Vein endothelial cell (primary cell): ENCODE measurements around the genes GABRE, PNMA5, ZNF275, PNCK and IDH3G.

DNA sequence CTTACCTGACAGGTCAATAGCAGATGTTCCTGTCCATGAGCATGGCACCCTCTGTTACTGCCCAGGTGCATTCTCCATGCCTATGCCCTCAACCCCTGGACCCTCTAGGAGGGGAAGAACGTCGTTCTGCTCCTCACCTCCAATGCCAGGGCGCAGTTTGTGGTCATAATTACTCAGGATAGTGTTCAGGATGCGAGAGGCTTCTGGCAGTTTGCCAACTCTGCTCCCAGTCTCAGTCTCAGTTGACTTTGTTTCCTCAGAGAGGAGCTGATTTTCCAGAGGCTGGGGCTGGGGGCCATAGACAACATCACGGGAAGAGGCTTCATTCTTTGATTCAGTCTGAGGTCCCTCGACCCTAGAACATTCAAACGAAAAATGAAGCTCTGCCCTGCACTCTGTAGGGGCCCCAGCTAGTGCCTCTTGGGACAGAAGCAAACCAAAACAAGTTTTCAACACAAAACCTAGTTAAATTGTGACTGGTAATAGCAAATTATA is 4.4 kb downstream of the GABRE start:
- CAGE, long polyA plus RNA: no peak

DNA sequence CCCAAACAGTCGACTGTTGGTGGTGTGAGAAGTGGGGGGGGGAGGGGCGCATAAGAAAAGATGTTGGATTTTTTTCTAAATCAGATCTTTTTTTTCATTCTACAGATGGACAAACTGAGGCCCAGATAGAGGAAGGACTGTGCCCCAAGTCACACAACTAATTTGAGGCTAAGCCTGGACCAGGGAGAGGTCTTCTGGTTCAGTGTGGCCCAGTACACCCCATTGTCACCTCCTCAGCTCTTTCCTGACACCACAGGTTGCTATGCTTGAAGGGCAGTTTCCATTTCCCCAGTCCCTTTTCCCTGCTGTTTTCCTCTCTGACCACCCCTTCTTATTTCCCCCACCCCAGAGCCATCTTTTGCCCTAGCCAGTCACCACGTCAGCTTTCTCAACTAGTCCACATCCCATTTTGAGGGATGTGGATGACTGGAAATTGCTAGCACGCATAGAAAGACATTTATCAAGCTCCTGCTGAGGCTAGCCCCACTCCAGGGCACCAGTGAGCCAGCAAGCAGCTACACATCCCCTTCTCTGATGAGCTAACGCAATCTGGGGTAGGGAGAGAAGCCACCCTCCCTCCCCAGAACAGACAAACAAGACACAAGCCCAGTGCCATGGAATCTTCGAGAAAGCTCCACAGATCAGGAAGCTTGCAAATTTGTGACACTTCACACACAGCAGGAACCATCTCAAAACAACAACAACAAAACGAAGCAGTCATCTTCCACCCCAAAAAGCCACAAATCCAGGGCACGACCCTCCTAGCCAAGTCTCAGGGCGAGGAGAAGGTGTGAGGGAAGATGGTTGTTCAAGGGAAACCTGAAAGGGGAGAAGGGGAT is 1.3 kb downstream of the GABRE start:
- CAGE, long polyA plus RNA: no peak

GRCh38 chrX:151973907-151975098 is at the start of gene GABRE:
TSS of gene GABRE (minus strand) at chrX:151974676.
- CAGE, long polyA plus RNA: no peak

GRCh38 chrX:152993886-152994376 is at the start of gene PNMA5:
TSS of gene PNMA5 (minus strand) at chrX:152994116.
- CAGE, long polyA plus RNA: no peak

DNA sequence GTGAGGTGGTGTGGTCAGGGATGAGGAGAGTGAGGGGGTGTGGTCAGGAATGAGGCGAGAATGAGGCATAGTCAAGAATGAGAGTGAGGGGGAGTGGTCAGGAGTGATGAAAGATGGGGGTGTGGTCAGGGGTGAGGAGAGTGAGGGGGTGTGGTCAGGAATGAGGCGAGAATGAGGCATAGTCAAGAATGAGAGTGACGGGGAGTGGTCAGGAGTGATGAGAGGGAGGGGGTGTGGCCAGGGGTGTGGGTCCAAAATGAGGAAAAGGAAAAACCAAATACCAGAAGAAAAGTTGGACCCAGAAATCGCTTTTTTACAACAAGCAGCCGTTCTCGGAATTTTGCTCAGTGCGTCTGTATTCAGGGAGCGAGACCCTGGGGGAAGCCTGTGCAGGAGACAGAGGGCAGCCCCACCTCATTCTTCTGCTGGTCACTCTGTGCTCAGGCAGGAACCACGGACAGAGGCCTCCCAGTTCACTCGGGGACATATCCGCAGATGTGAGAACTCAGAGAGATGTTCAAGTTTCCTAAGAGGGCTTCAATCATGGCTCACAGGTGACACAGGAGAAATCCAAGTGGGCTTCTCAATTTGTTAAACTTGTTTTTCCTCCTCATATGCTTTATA is 39.3 kb upstream of the PWWP4 start:
- CAGE, long polyA plus RNA: no peak

DNA sequence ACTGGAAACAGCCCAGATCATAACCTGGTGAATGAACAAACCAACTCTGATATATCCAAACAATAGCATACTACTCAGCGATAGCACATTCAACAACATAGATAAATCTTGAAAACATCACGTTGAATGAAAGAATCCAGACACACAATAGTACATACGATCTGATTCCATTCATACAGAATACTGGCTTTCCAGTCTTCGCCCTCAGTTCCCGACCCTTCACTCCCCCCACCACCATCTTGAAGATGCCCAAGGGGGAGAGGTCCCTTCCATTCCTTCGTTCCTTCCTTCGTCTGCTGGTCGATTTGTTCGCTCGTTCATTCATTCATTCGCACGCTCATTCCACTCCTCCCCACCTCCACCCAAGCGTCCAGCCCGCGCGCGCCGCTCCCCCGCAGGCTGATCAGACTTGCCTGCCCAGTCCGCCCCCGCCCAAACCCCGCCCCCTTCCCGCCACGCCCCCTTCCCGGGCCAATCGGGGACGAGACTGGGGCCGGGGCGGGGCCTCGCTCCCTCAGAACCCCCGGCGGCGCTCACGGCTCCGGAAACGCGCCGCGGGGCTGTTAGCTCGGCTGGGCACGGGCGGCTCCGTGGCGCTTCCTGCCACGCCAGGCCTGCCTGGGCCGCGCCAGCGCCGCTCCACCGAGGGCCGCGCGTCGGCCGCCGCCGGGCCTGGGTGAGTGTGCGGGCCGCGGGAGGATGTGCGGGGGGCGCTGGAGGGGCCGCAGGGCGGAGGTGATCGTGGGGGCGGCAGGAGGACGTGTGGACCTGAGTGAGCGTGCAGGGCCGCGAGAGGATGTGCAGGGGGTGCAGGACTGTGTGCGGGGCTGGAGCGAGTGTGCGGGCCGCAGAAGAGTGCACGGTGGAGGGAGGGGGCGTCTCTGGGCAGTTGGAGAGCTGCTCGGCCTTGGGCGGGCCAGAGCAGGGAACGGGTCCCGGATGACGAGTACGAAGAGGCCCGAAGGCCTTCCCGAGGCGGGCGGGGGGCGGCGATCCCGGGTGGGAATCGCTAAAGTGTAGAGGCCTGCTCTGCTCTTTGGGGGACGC is at the start of gene ZNF275:
Gene ZNF275, plus strand, starts transcription at position 544 of the 1,047 bp plus-strand sequence.
- CAGE, long polyA plus RNA: no peak

- CAGE, long polyA plus RNA: no peak
These were observed 830 bp downstream of the ZNF275 start for GRCh38 chrX:153334776-153335189.

DNA sequence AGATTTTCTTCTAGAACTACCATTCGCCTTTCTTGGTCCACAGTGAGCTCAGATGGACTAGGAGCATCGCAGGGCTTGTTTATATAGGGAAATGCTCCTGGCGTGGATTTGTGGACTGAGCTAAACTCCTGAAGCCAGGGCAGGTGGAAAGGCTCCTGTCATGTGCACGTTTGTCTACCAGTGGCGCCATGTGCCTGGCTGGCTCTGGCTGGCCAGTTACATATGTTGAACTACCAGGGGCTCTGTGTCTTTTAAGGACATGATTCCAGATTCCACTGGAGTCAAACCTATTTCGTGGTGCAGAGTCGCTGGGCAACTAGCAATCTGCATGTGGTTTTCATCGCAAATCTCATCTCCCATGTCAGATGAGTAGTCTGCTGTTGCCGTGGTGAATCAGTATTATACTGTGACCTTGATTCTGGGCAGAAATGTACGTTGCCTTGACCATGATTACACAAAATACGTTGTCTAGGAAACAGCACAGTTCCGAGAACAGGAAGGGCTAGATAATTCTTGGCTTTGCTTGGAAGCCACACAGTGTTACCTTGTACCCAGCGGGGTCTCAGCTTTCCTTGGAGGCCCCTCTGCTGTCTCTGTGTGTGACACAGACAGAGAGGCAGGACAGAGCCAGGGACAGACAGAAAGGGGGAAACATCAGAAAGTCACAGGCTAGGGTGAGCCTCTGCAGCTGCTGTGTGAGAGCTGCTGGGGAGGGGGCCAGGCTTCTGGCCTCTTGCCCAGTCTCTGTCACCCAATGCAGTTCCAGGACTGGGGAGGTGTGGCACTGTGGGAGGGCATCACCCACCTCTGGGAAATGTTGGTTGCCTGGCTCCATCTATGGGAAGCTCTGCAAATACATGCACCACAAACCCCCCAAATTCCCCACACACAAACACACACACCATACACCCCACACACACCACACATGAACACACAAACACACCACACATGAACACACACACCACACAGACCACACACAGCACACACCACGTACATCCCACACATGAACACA is 19.2 kb downstream of the PNMA6E start:
- CAGE, long polyA plus RNA: no peak

- CAGE, long polyA plus RNA: no peak
These were observed 10.9 kb upstream of the CCNQ start for GRCh38 chrX:153609680-153610304.

DNA sequence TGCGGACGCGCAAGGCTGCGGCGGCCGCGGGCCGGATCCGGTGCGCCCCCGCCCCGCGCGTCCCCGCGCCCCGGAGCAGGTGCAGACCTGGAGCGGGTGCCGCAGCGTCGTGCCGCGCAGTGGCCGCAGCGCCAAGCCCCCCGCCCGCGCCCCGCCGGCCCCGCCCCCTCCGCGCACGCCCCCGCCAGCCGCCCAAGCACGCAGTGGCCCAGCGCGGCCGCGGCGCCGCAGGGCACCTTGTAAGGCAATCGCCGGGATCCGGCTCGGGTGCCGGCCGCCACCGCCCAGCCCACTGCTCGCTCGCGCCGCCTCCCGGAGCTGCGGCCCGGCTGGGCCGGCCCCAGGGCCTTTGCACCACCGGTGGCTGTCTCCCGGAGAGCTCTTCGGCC is at the start of gene PNCK:
Gene PNCK, minus strand, starts transcription at position 121 of the 389 bp plus-strand sequence.
- CAGE, long polyA plus RNA: no peak

- CAGE, long polyA plus RNA: no peak
These were observed 19.2 kb upstream of the PLXNB3 start for GRCh38 chrX:153744832-153745356.

- CAGE, long polyA plus RNA: start-site peak on the minus strand at chrX:153794330-153794375, 232 and 98 reads in 2 replicates; start-site peak on the plus strand at chrX:153794606-153794649, 444 and 118 reads in 2 replicates
These were observed at the start of gene IDH3G for GRCh38 chrX:153793657-153794816. TSS of gene IDH3G (minus strand) at chrX:153794375.

DNA sequence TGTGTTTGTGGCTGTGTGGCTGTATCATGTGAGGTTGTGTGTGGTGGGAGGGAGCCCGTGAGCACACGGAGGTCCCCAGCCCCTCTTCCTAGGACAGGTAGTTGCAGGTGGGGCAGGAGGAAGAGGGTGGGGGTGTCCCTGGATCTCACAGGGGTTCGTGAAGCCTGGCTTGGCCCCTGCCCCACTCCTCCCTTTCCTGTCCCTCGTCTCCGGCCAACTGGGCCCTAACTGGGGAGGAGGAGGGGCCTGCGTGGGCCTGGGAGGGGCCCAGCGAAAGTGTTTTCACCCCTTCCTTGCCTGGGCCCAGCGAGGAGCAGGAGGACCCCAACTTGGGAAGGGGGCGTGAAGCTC is 470 bp upstream of the AVPR2 start:
- CAGE, long polyA plus RNA: no peak

DNA sequence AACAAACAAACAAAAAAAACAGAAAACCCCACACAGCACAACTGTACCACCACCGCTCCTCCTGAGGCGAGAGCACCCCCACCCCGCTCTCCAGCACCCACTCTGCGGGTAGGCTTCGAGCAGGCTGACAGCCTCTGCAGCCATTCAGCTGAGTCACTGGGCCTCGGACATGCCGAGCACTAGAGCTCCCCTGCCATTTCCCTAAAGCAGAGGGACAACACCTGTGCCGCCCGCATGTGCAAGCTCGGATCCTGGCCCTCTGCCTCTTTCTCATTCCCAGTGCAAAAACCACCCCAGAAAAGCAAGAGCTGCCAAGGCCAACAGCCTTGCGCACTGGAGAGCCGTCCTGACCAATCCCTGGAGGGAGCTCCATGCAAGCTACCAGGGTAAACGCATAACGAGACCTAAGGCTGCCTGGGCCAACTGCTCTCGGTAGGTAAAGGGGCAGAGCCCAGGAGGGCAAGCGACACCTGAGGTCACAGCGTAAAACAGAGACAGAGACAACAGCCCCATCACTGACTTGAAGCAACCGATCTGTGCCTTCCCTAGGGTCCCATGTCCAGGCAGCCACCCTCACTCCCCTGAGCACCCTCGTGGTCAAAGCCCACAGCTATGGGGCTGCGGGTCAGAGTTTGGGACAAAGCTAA is 5.3 kb downstream of the HCFC1 start:
- CAGE, long polyA plus RNA: no peak

GRCh38 chrX:153982459-153982848 is 9.9 kb downstream of the TMEM187 start:
- CAGE, long polyA plus RNA: no peak

GRCh38 chrX:154015309-154015942 is 4.3 kb downstream of the IRAK1 start:
- CAGE, long polyA plus RNA: no peak

DNA sequence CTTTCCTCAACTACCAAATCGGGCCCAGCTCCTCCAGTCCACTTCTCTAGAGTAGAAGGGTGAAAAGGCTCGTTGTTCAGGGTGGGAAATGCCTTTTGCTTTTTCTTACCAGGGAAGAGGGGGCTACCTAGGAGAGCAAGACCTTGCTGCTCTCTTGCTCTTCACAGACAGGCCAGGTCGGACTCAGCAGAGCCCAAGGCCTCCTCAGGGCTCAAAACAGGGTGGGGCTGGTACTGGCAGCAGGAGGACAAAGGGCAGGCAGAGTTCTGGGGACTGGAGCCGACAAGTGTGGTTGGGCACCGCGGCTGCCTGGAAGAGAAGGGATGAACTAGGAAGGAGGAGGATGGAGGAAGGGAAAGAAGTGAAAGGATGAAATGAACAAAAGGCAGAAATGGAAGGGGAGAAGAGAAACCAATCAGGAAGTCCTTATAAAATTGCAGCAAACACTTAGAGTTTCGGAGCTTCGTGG is 9.1 kb upstream of the IRAK1 start:
- CAGE, long polyA plus RNA: no peak

DNA sequence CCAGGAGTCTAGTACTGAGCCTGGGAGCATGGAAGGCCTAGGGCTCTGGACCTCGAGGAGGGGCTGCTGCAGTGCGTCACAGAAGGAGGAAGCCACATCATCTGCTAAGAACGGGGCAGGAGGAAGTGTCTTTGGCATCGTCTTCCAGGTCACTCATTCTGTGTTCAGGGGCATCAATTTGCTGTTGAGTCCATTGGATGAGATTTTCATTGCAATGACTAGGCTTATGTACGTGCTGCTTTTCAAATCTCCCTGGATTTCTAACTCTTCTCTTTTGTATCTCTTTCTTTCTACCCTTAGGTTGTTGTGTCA is 38.5 kb downstream of the TKTL1 start:
- CAGE, long polyA plus RNA: no peak

DNA sequence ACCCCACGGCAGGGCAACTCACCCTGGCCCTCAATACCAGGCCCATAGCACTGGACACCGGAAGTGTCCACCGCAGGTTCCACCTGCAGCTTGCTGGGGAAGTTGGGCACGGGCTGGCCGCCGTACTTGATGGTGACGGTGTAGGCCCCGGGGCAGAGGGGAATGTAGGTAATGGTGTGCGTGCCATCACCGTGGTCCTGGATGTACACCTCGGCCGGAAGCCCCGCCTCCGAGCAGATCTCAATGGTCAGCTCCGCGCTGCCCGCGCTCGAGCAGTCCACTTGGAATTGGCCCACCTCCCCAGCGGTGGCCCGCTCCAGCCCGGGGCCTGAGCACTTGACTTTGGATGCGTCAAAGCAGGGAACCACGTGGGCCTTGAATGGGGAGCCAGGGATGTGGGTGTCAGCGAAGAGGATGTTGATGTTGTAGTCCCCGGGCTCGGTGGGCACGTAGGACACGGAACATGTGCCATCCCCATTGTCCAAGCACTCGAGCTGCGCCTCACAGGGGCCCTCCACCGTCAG is 14.4 kb downstream of the FLNA start:
- CAGE, long polyA plus RNA: no peak

DNA sequence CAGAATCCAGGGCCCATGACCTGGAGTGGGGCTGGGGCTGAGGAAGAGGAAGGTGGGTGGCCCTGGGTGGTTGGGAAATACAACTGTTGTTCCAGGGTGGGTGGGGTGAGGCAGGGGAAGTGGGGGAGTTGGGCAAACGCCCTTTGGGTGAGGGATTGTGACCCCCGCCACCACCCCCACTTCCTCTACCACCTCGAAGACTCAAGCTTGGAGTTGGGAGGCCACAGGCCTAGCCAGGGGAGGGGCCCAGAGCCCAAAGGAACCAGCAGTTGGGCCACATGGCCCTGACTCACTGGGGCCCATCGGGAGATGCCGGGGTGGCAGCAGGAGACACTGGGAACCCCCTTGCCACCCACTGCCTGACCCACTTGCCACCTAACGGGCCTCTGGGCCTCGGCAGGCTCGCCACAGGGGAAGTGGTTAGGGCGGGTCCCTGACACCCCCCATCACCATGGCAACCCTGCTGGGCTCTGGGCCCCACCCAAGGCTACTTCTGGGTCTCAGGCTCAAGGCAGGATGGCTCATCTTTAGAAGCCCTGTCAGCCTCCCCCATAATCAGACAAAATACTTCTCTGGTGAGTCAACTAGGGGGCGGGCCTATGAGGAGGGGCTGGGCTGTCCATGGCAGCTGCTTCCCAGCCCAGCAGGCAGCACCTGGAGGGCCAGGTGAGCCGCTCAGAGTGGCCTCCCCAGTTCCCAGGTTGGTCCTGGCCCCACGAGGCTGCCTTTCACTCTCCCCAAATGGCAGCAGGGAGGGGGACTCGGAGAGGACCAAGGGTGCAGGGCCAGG is 5.7 kb downstream of the FLNA start:
- CAGE, long polyA plus RNA: no peak